Measurements from ENCODE around the genes ASXL3 and NOL4.

DNA sequence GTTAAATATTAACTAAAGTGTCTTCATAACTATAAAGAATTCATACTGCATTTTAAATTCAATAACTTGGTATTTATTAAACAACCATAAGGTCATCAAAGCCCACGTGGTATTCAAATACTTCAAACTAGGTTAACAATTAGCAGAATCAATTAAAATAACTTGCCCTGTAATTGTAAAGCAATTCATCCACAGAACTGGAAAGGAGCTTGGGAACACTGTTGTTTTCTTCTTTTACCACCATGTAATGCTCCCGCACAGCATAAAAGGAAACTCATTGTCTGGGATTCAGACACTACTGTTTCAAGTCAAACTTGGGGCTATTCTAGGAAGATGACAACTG lies 10.4 kb downstream of the GAREM1 start:
- PRO-cap, 3 experiments: peak in 2 of 3 experiments; most common minus-strand start position 276 of the sequence (in 2)
- RAMPAGE, long total RNA: no peak
- RRBS, 2 experiments: no CpG with 5 or more reads among the region's 2 CpGs

GRCh38 chr18:32471453-32471818 lies 754 bp upstream of the GAREM1 start:
- PRO-cap, 3 experiments: no peak in any of the 3 experiments
- RAMPAGE, long total RNA: no peak
- RRBS, 2 experiments: no CpG with 5 or more reads among the region's 12 CpGs

- PRO-cap, 3 experiments: no peak in any of the 3 experiments
- RAMPAGE, long total RNA: no peak
- RRBS, 2 experiments: no CpG with 5 or more reads among the region's 3 CpGs
Measured at GRCh38 chr18:32737702-32738109, 35.1 kb downstream of the KLHL14 start.

DNA sequence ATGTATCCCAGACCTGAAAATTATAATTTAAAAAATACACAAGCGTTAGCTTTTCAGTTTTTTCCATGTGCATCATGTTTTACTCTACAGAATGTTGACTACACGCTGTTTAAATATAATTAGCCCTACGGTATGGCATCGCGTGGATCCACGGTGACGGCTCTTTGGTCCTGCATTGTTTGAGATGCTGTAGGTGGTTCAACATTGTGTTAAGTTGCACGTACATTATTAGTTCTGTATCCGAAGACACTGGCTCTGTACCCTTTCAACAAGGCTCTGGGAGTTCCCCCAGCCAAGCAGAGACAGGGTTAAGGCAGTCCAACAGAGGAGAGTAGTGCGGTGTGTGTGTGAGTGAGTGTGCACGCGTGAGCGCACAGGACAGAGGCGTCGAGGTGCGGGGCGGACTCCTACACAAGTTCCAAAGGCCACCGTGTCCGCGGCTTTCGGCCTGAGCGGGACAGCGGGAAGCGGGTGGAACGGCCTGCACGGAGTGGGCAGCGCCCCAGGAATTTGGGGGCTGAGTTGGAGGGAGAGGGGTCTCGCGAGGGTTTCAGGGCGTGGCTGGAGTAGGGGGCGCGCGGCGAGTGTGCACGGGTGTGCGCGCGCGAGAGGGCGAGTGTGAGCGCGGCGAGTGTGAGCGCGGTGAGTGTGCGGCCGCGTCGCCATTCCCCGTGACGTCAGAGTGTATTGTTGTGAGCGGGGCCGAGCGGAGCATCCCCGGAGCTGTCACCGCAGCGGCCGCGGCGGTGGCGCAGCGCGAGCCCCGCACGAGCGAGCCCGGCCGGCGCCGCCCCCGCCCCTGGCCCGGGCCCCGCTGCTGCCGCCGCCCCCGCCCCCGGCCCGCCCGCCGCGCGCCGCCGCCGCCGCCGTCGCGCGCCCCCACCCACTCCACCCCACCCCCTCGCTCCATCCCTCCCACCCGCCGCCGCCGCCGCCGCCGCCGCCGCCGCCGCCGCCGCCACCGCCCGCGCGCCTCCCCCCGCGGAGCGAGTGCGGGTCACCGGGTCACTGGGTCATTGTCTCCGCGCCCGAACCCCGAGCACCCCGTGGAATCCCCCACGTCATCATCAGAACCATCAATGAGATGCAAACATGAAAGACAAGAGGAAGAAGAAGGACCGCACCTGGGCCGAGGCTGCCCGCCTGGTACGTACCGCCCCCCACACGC lies at the start of gene ASXL3:
ASXL3 (plus strand) TSS at position 680 of the 1,168 bp plus-strand sequence.
- PRO-cap, 3 experiments: peak in 1 of 3 experiments; most common minus-strand start position 969 of the sequence (in 1)
- RAMPAGE, long total RNA: no peak
- RRBS, 2 experiments: 2 to 3% methylated on average over 13 of the region's 125 CpGs

- PRO-cap, 3 experiments: no peak in any of the 3 experiments
- RAMPAGE, long total RNA: no peak
- RRBS, 2 experiments: 3% methylated on average over 23 of the region's 63 CpGs
Measured at GRCh38 chr18:34224074-34225166, at the start of gene NOL4. TSS of gene NOL4 (minus strand) at chr18:34224913.

GRCh38 chr18:34494387-34494718 lies 215.7 kb upstream of the DTNA start:
- PRO-cap, 3 experiments: no peak in any of the 3 experiments
- RAMPAGE, long total RNA: no peak
- RRBS, 2 experiments: under 1 to 2% methylated on average over 3 of the region's 12 CpGs

DNA sequence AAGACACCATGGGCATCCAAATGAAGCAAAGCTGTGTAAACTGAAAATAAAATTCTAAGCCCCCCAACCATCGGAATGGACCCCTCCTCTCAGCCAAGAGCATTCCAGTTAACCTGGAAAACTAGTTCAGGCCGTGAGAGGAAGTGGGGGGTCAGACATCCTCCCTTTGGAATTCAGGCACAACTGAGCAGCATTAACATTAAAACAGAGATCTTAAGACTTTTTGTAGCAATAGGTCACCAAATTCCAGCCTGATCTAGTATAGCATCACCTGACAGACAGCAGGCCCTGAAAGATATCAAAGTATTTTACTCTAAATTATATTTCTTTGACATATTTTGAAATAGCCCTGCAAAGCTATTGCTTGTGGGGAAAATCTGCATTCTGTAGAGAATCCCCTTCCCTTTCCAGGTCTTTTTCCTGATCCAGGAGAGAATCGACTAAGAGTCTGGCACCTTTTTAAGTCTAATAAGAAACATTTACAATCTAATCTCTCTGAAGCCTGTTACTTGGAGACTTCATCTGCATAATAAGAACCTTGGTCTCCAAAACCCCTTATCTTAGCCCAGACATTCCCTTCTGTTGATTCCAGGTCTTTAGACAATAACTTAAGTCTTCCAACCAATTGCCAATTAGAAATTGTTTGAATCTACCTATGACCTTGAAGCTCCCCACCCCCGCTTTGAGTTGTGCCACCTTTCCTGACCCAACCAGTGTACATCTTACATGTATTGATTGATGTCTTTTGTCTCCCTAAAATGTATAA lies 49.8 kb upstream of the DTNA start:
- PRO-cap, 3 experiments: no peak in any of the 3 experiments
- RAMPAGE, long total RNA: no peak
- RRBS, 2 experiments: no CpG with 5 or more reads among the region's 4 CpGs

GRCh38 chr18:34711063-34711364 lies 916 bp downstream of the DTNA start:
- PRO-cap, 3 experiments: peak in 1 of 3 experiments; most common minus-strand start chr18:34711147 (in 1)
- RAMPAGE, long total RNA: no peak
- RRBS, 2 experiments: no CpG with 5 or more reads among the region's 3 CpGs

GRCh38 chr18:34957102-34957314 lies 84.2 kb upstream of the MAPRE2 start:
- PRO-cap, 3 experiments: no peak in any of the 3 experiments
- RAMPAGE, long total RNA: no peak

DNA sequence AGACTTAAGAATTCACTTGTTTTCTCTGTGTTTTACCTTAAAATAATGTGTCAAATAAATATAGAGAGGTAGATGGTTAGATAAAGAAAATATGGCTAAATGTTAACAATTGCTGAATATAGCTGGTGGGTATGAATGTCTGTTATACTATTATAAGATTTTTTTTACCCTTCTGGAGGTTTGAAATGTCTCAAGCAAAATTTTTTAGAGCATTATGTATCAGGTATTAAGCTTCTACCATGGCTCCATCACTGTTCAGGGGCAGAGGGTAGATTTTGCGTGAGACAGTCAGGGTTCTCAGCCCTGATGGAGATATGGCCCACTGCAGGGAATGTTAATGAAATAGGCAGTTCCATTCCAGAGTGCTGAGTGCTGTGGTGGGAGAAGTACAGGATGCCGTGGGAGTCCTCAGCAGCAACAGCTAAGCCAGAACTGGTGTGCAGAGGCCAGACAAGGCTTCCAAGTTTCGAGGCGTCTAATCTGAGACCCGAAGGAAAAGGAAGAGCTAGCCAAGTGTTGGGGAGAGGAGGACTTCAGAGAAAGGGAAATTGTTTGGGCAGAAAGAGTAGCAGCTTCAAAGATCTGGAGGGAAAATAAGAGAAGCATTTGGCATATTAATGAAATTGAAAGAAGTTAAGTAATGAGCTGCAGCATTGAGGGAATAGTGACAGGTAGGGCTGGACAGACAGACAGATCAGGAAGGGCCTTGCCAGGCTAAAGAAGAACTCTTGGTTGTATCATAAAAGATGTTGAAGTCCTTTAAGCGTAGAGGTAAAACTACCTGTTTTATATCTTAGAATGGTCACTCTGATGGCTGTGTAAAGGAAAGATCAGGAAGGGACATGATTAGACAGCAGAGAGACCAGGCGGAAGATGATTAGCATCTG lies 30.2 kb upstream of the MAPRE2 start:
- PRO-cap, 3 experiments: no peak in any of the 3 experiments
- RAMPAGE, long total RNA: no peak
- RRBS, 2 experiments: no CpG with 5 or more reads among the region's 7 CpGs

- PRO-cap, 3 experiments: no peak in any of the 3 experiments
- RAMPAGE, long total RNA: no peak
- RRBS, 2 experiments: no CpG with 5 or more reads among the region's 3 CpGs
Measured at GRCh38 chr18:35050573-35051220, 9.5 kb downstream of the MAPRE2 start.

DNA sequence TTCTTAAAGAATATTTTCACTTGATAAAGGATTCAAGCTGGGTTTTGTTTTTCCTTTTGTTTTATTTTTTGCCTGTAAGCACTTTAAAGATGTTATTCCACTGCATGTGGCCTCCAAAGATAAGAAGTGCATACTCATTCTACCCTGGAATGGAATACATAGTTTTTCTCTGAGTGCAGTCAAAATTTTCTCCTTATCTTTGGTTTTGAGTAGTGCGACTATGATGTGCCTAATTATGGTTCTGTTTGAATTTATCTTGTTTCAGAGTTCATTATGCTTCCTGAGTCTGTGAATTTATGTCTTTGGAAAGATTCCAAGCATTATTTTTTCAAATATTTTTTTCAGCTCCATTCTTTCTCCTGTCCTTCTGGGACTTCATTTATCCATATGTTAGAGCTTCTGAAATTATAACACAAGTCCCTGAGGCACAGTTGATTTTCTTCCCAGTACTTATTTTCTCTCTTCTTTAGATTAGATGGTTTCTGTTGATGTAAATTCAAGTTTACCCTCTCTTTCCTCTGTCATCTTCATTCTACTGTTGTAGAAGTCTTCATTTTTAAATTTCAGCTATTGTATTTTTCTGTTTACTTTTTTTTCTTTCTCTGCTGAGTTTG lies 69.6 kb downstream of the MAPRE2 start:
- PRO-cap, 3 experiments: no peak in any of the 3 experiments
- RAMPAGE, long total RNA: no peak
- RRBS, 2 experiments: no CpG with 5 or more reads among the region's 1 CpG

DNA sequence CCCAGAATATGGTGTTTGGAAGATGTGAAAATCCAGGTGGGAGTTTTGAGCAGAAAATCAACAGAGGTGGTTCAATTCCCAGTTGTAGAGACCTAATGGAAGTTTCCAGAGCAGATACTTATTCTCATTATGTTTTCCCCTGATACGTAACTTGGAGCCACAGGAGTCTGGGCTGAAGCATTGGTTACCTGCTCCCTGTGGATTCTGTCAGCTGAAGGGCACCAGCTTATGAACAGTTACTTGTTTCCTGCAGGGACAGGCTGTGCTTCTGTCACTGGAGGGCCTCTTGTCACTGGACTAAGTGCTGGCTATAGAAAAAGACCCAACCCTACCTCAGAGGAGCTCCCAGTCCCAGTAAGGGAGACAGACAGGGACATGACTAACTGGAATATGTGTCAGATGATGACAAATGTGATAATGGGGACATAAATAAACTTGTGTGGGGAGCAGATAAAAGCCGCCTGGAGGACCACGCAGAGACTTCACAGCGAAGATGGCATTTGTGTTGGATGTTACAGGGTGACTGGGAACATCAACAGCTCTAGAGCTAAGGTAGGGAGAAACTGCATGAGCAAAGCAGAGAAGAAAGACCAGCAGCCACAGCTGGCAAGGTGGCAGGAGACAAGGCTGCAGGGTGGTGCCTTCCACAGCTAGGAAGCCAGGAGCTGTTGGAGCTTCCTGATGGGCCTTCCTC lies 95.0 kb downstream of the MAPRE2 start:
- PRO-cap, 3 experiments: no peak in any of the 3 experiments
- RAMPAGE, long total RNA: no peak
- RRBS, 2 experiments: no CpG with 5 or more reads among the region's 4 CpGs

DNA sequence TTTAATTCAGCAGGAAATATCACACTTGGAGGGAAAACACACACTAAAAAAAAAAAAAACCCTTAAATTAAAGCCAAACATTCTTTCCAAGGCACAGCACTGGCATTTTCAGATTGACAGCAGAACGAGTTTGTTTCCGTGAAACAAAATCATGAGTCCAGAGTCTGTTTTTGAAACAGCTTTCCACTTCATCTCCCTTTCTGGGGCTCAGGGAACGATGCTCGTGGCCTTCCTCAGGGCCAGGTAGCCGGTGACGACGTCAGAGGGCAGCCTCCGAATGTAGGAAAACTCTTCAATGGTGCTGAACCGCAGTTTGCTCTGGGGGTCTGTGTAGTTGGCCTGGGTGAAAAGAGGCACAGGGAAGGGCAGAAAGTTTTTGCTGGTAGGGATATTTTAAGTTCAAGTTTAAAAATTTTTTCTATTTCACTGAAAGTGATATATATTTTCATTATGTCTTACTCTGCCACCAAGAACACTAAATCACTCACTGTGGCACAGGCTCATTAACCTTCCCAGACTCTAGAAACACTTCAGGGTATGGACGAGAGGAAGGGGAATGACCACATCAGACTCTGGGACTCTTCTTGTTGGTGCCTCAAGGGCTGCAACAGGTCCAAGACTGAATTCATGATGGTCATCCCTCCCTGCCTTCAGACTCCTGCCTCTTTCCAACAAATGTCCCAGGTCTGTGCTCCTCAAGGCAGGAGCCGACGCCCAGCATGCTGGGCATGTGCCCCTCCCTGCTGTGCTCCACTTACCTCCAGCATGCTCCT lies 29.2 kb downstream of the INO80C start:
- PRO-cap, 3 experiments: no peak in any of the 3 experiments
- RAMPAGE, long total RNA: no peak
- RRBS, 2 experiments: no CpG with 5 or more reads among the region's 12 CpGs

- PRO-cap, 3 experiments: no peak in any of the 3 experiments
- RAMPAGE, long total RNA: no peak
- RRBS, 2 experiments: no CpG with 5 or more reads among the region's 1 CpG
Measured at GRCh38 chr18:35477422-35477921, 20.3 kb downstream of the INO80C start.

DNA sequence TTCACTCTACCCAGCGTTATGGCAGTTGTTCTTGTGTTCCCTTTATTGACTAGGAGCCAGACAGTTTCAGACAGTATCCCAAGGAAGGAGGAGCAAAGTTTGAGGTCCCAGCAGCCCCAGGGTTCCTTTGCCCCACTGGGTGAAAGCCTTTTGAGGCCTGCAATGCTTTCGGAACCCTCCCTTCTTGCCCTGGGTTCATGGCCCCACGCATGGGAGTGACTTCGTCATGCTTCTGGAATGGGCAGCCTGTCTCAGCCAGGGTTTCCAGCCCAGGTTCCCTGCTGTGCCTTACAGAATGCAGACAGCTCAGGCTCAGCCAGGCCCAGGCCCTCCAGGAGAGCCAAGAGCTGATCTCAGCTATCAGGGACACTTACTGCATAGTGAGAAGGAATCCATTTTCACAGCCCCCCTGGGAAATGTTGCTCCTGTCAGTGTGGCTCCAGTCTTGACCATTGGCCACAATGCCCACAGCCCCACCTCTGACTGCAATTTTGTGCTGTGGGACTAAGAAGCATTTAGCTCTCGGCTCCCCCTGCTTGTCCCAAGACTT lies 15.8 kb upstream of the INO80C start:
- PRO-cap, 3 experiments: no peak in any of the 3 experiments
- RAMPAGE, long total RNA: no peak
- RRBS, 2 experiments: no CpG with 5 or more reads among the region's 5 CpGs

DNA sequence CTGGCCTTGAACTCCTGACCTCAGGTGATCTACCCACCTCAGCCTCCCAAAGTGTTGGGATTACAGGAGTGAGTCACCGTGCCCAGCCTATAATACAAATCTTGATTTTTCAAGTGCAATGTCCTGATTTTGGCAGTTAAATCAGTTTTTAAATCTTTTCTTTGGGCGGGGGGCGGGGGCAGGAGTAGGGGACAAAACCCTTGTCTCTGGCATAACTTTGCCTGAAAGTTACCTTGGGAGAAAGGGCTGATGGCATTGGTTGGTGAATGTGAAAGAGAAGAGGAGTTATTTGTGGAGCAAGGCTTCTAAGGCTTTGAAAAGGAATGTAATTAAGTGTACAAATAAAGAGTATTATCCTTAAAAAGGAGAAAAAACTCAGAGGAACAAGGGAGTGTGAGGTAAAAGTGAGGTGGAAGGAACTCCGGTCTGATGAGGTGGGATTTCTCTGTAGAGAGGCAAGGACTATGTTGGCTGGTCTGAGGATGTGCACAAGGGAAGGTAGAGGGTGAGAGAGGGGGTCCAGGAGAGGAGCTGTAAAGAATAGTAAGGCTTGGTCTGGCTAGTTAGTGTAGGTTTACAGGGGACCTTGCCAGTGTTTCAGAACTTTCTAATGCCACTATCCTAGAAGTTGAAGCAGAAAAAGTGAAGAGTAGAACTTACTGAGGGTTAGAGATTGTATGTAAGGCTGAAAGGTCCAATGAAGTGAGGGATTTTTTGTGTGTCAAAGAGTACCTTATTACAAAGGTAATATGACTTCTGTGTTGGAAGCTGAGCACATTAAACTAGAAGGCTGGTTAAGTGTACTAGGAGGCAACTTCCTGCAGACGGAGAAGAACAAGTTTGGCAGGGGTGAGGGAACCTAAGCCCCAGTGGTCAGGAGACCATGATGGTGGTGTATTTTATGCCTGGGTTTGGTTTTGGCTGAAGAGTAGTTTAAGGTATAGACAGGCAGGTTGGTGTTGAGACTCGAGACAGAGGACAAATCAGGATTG lies 12.7 kb downstream of the GALNT1 start:
- PRO-cap, 3 experiments: no peak in any of the 3 experiments
- RAMPAGE, long total RNA: no peak
- RRBS, 2 experiments: no CpG with 5 or more reads among the region's 6 CpGs

DNA sequence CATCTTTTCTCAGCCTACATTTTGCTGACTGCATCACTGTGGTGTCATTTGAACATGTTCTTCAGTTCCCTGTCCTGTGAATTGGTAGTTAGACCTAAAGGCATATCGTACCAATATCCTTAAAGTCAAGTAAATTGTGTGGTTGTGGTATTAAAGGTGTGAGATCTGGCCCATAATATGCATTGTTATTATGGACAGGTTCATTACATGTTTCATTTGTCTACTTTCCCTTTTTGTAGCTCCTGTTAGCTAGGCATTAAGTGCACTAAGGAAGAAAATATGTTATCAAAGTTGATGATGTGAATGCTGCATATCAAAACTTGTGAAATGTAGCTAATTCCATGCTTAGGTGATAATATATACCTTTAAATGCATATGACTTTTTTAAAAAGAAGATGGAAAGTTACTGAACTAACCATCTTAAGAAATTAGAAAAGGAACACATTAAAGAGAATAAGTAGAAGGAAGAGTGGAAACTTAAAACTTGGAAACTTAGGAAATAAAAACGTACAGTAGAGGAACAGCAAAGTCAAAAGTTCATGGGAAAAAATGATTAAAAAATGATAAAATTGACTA lies 86.3 kb downstream of the GALNT1 start:
- PRO-cap, 3 experiments: no peak in any of the 3 experiments
- RAMPAGE, long total RNA: no peak
- RRBS, 2 experiments: no CpG with 5 or more reads among the region's 2 CpGs

- PRO-cap, 3 experiments: no peak in any of the 3 experiments
- RAMPAGE, long total RNA: no peak
- RRBS, 2 experiments: no CpG with 5 or more reads among the region's 1 CpG
Measured at GRCh38 chr18:35689015-35689330, 107.4 kb downstream of the GALNT1 start.

DNA sequence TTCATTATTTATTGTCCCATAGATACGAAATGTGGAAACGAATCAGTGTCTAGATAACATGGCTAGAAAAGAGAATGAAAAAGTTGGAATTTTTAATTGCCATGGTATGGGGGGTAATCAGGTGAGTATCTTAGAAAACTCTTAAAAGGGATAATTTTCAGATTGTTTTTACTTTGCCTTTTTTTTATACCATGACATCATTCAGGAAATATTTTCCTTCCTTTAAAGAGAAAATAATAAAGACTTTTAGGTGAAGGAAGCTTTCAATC lies 121.3 kb downstream of the GALNT1 start:
- PRO-cap, 3 experiments: no peak in any of the 3 experiments
- RAMPAGE, long total RNA: no peak
- RRBS, 2 experiments: no CpG with 5 or more reads among the region's 2 CpGs

All from skeletal muscle tissue (tissue), 7 donors.